GM19240 (cell line): ENCODE measurements around the genes CSN2 and AMBN.

DNA sequence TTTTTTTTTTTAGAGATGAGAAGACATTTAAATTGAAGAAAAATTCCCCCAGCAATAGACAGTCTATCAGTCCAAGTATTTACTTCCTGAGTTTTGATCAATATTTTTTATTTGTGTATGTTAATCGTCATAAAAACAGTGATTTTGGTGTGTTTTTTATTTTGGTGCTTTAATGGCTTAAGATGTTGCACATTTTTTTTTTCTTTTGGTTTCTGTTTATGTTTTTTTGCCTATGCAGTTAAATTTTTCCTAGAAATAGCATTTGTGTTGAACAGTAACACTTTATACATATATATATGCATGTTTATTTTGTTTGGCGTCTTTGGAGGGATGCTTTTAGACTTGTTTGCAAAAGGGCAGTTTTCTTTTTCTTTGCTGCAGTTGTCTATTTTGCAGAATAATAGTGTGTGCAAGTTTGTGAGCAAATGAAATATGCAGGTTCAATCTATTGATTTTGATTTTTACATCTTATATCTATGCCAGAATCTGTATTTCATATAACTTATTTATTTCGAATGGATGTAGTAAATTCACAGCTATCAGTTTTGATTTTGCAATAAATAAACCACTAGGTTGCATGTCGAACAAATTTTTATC is 25.0 kb downstream of the REST start:
- RRBS: no CpG with 5 or more reads among the region's 4 CpGs

GRCh38 chr4:57021834-57022549 is 43.3 kb downstream of the POLR2B start:
- RRBS: no CpG with 5 or more reads among the region's 4 CpGs

DNA sequence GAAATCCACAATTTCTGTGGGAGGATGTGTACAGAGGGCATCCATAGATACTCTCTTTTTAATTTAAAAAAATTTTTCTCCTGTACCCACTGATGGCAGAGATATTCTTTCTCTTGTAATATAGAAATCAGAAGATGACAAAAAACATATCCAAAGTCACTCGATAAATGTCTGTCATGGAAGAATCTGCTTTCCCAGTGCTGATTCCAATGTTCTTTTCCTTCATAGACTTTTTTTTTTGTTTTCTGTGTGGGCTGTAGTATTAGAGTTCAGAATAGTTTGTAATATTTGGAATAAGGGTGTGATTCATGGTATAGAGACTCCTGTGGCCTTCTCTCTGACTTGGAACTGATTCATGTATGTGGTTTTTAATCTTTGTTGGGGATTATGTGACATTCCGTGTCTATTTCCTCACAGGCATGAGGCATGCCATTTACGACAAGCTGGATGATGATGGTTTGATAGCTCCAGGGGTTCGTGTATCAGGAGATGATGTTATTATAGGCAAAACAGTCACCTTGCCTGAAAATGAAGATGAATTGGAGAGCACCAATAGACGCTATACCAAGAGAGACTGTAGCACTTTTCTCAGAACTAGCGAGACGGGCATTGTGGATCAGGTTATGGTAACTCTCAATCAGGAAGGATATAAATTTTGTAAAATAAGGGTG is 44.4 kb downstream of the POLR2B start:
- RRBS: no CpG with 5 or more reads among the region's 7 CpGs

DNA sequence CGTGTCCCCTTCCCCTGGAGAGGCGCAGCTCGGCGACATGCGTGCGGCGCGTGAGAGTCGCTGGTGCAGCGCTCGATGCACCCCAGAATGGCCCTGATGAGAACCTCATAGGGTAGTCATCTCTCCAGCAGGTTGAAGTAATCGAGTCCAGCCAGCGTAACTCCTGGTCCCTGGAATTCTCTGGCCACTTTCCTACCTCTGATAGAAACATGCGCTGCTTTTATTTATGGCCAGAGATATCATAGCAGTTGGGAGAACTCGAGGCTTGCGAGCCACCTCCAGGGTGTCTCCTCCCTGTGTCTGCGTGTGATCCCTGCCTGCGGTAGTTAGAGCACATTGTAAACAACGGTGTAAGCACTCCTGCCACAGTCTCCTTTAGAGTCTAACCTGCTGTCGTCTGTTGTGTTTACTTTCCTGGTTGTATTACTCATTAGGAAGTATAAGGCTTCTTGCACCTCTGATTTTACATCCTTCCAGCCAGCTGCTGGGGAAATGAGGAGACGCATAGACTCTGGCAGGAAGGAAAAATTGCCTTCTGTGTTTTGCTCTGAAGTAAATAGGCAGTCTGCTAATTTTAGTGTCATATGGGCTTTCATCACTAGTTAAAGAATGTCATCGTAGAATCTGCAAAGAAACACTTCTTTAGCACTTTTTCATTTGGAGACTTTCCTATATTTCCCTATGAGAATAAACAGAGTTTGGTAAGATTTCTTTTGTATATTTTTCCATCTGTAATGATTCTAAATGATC is 3.1 kb downstream of the ADGRL3 start:
- RRBS: no CpG with 5 or more reads among the region's 22 CpGs

- RRBS: no CpG with 5 or more reads among the region's 7 CpGs
Observed at GRCh38 chr4:61545792-61546415, 345.8 kb downstream of the ADGRL3 start.

DNA sequence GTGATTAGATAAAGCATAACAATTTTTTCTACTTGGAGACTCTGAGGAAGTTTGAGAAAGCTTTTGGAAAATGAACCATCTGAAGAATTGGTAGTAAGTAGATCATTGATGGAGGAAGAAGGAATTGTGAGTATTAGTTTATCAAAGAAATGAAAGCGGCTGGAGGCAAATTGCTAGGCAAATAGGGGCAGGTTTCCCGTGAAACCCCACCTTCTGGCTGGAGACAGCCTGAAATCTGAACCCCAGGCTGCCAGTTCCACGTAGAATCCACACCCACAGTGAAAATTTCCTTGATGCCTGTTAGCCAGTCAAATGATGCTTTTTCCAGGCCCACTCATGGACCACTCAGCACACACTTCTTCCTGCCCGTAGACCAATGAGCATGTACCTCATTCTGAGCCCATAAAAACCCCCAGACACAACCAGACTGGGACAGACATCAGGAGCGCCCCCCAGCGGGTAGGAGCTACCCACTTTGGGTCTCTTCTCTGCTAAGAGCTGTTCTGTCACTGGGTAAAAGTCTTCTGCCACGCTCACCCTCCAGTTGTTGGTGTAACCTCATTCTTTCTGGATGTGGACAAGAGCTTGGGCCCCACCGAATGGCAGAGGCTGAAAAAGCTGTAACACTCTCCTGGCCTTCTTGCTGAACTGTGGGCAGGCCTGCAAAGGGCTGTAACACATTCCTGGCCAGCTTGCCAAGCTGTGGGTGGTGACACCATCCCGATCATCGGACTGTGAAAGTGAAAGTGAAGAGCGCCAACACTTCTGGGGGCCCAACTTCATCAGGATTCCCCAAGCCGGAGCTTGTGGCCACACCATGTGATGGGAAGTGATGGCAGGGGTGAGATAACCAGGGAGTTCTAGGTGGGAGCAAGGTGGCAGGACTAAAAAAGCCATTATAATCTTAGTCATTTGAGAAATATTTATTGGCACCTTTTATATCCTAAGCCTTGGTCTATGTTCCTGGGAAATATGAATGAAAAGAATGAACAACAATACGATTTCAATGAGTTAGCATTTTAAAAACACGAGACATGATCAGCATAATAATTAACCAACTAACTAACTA is 137.6 kb downstream of the TECRL start:
- RRBS: no CpG with 5 or more reads among the region's 14 CpGs

- RRBS: no CpG with 5 or more reads among the region's 10 CpGs
Observed at GRCh38 chr4:64356032-64356624, 53.1 kb downstream of the TECRL start.

DNA sequence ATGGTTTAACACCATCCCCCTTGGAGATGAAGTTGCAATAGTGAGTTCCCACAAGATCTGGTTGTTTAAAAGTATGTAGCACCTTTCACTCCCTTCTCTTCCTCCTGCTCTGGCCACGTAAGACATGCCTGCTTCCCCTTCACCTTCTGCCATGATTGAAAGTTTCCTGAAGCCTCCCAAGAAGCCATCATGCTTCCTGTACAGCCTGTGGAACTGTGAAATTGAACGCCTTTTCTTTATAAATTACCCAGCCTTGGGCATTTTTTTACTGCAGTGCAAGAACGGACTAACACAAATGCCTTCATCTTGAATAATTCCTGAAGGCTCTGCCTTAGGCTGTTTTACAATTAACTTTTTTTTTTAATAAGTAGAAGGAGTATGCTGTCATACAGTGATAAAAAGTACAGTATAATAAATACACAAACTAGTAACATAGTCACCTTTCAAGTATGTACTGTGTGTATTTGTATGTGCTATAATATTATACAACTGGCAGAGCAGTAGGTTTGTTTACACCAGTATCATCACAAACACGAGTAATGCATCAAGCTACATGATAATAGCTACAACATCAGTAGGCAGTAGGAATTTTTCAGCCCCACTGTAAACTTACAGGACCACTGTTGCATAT is 91.4 kb downstream of the CENPC start:
- RRBS: no CpG with 5 or more reads among the region's 4 CpGs

GRCh38 chr4:68818021-68818540 is 2.3 kb downstream of the UGT2B10 start:
- RRBS: no CpG with 5 or more reads among the region's 3 CpGs

DNA sequence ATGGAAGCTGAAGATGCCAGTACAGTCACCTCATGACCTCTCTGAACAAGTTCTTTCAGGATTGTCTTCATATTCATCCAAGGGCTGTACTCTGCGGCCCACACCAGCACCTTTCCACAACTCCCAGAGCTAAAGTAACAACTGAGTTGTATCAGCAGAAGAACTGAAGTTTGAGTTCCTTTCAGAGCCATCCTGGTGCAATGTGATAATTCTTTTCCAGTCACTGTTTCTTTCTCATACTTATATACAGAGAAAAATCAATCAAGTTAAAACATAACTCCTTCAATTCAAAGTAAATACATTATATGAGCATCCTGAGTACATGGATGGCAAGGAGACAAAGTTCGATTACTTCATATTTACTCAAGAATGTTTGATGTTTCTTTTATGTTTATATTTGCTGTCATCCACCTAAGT is 68.6 kb upstream of the UGT2A3 start:
- RRBS: no CpG with 5 or more reads among the region's 2 CpGs

GRCh38 chr4:69823344-69824025 is 36.5 kb downstream of the SULT1E1 start:
- RRBS: no CpG with 5 or more reads among the region's 8 CpGs

GRCh38 chr4:69965576-69965899 is at the start of gene CSN2:
Gene CSN2 (minus strand): TSS chr4:69965728.
- RRBS: no CpG with 5 or more reads among the region's 3 CpGs

DNA sequence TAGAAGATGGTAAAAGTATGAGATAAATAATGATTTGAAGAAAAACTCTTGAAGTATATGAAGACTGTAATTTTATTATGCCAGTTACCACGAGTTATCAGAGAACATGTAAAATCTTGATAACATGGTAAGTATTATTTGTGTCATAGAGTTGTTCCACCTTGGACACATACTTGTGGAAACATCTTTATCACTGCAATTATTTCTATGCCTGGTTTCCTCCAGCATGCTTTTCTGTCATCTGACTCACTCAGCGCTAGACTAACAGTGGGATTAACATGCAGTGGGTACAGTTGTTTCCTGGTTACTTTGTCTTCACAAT is 327 bp upstream of the STATH start:
- RRBS: no CpG with 5 or more reads among the region's 2 CpGs

DNA sequence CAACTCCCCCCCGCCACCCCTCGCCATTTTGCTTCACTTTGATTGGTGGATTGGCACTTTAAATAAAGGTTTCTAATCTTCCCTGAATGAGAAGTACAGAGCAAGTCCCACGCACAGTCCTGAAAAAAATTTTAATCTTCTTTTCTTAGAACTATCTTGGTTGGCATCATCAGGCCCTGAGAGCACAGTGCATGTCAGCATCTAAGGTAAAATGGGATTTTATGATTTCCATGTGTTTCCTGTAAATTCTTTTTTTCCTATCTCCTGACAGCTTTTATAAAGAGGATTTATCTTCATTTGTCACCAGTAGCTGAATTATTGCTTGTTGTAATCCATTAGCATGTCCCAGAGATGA is at the start of gene AMBN:
AMBN (plus strand) TSS at position 89 of the 355 bp plus-strand sequence.
- RRBS: no CpG with 5 or more reads among the region's 3 CpGs

GRCh38 chr4:70689370-70689721 is 1.0 kb downstream of the UTP3 start:
- RRBS: no CpG with 5 or more reads among the region's 5 CpGs

- RRBS: 2% methylated on average over 20 of the region's 35 CpGs
Observed at GRCh38 chr4:70705220-70705494, 16.6 kb upstream of the RUFY3 start.

GRCh38 chr4:70722335-70722864 is 636 bp downstream of the RUFY3 start:
- RRBS: no CpG with 5 or more reads among the region's 6 CpGs

DNA sequence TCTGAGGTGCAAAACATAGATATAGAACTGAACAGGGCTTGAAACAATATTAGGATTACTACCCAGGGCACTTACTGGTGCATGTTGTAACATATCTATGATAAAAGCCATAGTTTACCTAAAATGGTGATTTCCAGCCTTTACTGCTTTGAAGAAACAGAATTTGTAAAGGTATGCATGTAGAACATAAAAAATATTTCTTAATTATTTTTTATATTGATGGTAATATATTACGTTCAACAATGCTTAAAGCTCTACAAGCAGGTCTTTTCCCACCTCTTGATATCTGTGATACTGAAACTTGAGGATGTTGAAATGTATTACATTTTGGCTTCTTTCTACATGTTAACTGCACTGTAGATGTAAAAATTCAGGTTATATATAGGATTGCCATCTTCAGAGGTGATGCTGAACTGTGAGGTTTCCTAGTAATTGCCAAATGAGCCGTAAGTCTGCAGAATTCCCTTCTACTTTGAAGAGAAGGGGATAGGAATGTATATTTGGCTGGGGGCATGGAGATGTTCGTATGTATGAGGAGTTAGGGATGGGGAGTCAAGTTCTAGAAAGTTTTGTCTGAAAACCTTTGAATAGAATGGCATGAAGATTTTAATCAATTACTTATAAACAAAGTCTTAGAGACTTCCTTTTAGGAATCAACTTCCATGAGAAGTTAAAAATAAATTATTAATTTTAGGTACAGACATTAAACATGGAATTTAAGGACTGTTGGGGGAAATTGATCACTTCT is 10.8 kb upstream of the DCK start:
- RRBS: no CpG with 5 or more reads among the region's 3 CpGs

DNA sequence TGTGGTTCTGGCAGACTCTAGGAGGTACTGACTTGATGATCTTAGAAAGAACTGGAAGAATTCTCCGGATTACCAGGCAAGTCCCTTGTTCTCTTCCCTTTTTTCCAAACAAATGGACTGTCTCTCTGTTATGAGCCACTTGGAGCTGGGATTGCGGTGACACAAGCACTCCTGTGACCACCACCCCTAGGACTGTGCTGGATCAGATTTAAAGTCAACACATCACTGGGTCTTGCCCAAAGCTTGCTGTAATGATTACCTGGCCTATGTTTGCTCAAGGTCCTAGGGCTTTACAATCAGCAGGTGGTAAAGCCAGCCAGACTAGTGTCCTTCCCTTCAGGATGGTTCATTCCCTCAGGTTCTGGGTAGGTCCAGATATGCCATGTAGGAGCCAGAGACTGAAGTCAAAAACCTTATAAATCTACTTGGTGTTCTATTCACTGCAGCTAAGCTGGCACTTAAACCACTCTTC is 144.7 kb downstream of the COX18 start:
- RRBS: no CpG with 5 or more reads among the region's 2 CpGs